Pulmonary lymph node (tissue), 1 donor: ENCODE data around the genes HACD1 and NEBL.

DNA sequence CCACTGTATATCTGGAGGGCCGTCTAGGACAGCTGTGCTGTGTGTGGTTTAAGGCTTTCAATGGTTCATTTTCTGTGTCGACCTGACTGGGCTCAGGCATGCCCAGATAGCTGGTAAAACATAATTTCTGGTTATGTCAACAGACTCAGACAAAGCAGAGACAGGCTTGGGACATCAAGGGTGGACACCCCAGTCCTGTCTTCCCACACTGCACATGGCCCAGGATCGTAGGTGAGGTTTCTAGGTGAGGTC, 66.6 kb downstream of the ST8SIA6 start:
- PRO-cap = no peak

DNA sequence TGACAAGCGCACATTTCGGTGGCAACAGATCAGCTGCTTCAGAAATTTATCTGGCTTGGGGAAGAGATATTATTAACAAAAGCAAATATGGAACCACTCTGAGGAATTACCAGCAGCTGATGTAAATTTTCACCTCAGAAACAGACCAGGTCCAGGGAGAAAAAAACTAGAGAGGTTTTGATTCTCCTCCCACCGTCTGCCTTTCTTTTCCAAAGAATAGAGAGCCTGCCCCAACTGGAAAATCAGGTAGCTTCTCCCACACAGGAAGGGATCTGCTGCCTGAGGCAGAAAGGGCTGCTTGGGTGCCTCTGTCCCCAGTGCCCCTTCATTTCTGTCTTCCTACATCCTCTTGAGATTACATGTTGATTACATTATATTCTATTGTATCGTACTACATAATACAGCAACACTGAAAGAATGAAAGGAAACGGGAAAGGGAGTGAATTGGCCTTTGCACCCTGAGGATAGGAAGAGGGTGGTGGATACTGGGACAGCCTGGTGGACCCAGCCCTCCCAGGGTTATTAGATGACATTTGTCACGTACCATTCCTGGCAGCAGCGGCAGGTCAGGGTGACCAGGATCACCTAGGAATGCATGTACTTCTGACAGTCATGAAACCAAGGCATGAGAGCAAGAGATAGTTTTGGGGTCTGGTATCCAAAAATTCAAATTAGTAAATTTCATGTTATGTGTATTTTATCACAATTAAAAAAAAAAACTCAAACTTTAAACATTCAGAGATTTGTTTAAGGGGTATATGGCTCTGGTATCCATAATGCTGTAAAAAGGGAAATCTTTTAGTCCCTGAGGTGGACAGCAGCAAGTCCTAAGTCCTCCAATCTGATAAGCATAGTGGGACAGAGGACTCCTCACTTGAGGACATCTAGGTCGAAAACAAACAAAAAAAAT, 8.8 kb downstream of the ST8SIA6 start:
- PRO-cap = no peak

DNA sequence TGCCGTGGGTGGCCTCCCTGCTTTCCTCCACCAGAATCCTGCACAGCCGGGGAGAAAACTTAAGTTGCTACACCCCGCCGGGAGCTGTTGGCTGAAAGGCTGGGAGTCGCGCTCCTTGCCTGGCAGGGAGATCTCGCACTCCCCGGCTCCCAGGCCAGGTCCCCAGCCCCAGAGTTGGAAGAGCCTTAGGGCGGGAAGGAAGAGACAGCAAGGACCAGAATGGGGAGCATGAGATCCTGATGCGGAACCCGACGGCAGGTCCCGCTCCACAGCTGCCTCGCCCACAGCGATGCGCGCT, 826 bp downstream of the ST8SIA6 start:
- PRO-cap = no peak

GRCh38 chr10:17617178-17618258, at the start of gene HACD1:
HACD1 (minus strand) TSS chr10:17617374.
- PRO-cap = bidirectional peak, plus-strand start at chr10:17617459, minus-strand start at chr10:17617328; unidirectional peak, minus-strand start at chr10:17617771

DNA sequence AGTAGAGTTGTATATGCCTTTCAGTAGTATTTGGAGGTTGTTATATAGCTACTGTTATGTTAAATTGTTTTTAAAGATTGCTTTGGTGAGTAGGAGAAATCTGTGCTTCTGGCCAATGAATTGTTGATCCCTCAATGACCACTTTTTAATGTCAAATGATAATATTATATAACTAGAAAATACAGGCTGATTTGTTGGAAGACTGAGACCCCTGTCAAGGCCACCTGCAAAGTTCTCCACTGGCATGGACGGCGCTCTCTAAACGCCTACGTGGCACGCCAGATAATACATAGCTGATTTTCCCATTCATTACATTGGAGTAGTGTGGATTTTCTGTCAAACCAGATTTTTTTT, 52.6 kb upstream of the TMEM236 start:
- PRO-cap = no peak

- PRO-cap = no peak
Observed at GRCh38 chr10:17735036-17735592, 16.9 kb upstream of the TMEM236 start.

GRCh38 chr10:17744244-17745178, 7.5 kb upstream of the TMEM236 start:
- PRO-cap = no peak

GRCh38 chr10:17784711-17785422, 24.3 kb upstream of the MRC1 start:
- PRO-cap = no peak

DNA sequence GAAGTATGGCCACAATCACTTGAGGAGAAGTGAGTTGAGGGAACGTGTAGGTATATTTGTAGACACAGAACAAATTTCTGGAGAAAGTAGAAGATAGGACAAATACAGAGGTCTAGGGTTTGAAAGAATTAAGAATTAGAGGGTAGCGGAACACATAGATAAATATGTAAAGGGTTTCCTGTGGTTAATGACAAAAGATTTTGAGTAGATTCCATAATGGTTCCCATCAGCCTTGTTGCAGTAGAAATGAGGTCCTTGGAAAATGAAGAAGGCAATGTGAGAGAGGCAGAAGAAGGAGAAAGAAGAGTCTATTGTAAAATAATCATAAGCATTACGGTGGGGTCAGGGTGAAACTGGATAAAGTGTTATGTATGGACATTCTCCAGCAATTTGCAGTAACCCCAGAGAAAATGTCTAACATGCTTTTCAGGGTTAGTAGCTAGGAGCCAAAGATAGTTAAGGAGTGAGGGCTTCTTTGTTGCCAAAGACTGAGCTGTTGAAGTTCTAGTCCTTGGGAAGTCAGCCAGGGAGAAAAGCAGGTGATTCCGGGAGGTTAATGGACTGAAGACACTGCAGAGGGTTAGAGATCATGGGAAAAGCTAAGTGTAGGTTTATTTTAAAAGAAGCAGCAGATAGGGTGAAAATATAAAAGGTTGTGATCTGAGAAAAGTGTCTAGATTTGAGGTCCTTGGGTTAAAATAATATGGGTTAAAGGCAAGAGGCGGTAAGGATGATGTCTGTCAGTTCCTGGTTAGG, 166.2 kb downstream of the CACNB2 start:
- PRO-cap = no peak

DNA sequence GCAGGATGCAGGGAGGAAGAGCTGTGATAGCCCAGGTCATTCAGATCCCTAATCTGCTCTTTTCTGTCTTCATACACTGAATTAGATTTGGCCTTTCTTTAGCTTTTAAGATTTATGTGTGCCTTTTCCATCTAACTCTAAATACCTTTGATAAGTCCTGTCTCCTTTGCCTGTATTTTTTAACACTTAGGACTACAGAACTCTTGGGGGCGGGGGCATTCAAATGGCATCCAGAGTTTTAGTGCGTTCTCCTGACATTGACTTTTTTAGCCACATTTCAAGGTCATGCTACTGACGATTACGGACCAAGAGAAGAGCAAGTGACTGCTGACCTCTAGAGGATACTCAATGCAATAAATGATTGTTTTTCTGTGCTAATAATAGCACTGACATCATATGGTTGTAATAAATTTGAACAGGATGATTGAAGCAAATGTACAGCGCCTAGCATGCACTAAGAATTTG, 172.4 kb downstream of the CACNB2 start:
- PRO-cap = no peak

DNA sequence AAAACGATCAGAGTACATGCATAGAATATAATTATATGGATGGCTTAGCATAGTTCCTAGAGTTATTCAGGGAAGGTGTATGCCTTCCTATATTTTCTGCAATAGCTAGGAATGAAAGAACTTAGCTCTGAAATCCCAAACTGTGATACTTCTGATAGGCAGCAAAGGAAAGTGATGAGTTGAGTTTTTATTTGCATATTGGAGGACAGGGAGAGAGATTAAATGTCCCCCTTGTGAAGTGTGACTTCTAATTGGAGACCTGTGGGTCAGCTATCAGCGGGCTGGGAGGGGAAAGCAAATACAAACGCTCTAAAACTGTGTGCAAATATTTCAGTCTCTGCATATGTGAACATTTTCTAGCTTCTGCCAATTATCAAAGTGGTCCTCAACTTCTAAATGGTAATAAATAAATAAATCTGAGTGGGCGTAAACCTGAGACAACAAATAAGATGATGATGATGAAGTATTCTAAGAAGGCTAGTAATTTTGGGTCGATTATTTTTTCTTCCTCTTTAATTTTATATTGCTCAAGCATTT, 203.4 kb downstream of the CACNB2 start:
- PRO-cap = no peak

DNA sequence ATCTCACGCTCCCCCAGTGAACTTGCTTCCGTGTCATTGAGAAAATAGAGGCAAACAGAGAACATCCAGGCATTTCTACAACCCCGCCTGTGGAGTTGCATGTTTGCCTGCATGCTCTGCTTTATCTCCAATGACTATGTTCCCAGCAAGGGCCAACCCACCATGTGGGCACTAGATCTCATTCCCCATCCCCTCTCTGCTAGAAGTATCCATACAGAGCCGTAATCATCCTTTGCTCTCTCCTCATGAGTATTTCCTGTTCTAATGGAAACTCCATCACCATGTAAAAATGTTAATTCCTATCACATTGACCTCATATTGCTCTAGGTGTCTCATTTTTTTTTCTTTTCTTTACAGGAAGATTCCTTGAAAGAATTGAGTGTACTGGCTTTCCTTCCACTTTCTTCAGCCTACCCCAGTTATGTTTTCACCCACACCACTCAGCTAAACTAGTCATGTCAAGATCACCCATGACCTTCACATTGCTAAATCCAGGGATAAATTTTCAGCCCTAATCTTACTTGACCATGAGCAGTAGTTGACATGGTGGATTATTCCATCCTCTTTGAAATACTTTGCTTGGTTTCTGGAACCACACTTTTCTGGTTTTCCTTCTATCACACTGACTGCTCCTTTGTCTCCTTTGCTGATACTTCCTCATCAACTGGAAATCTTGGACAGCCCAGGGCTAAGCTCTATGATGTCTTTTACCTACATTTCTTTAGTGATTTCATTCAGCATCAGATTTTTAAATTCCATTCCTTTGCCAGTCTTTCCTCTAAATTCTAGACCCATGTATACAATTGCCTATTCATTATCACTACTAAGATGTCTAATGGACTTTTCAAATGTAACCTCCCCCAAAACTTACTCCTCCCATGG, 131.8 kb downstream of the NSUN6 start:
- PRO-cap = no peak

GRCh38 chr10:18565854-18566881, 85.2 kb downstream of the NSUN6 start:
- PRO-cap = no peak

DNA sequence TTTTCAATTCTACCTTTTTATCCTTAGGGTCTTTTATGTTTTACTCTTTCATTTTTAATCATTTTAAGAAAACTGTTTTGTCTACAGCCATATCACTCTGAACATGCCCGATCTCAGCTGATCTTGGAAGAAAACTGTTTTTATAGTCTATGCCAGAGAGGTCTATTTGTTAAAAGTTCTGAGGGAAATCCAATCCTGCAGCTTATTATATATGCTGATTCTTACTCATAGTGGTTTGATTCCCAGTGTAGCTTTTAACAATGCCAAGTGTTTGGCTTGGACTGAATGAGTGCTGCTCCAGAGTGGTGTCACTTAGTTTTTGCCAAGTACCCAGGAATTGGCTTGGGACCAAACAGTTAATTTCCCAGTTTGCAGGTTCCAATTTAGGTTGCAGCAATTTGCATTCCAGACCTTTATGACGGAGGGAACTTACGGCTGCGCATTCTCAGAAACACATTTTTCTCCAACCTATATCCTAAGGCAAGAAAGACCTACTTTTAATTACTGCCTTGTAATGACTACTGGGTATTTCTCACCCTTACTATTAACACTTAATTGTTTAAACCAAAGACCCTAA, 32.4 kb downstream of the NSUN6 start:
- PRO-cap = no peak

- PRO-cap = unidirectional peak, plus-strand start at chr10:18658449
Observed at GRCh38 chr10:18658112-18658779, 985 bp upstream of the ARL5B start.

DNA sequence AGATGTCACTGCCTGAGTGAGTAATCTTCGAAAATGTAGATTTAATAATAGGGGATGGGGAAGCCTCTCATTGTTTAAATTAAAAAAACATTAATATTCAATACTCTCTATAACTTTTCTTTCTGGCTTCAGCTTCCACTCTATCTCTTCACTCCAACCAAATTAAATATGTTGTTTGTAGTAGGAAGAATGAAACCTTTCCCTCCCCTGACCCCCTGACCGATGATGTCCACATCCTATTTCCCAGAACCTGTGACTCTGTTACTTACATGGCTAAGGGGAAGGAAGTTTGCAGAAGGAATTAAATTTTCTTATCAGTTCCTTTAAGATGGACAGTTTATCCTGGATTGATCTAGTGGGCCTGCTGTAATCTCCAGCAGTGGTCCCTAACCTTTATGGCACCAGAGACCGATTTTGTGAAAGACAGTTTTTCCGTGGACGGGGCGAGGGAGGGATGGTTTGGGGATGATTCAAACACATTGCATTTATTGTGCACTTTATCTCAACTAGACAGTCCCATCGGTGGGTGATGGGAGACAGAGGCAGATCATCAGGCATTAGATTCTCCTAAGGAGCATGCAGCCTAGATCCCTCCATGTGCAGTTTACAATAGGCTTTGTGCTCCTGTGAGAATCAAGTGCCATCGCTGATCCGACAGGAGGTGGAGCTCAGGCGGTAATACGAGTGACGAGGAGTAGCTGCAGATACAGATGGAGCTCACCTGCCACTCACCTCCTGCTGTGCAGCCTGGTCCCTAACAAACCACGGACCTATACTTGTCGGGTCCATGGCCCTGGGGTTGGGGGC, 130.2 kb downstream of the PLXDC2 start:
- PRO-cap = no peak

GRCh38 chr10:20080792-20081566, 264.7 kb downstream of the PLXDC2 start:
- PRO-cap = no peak

DNA sequence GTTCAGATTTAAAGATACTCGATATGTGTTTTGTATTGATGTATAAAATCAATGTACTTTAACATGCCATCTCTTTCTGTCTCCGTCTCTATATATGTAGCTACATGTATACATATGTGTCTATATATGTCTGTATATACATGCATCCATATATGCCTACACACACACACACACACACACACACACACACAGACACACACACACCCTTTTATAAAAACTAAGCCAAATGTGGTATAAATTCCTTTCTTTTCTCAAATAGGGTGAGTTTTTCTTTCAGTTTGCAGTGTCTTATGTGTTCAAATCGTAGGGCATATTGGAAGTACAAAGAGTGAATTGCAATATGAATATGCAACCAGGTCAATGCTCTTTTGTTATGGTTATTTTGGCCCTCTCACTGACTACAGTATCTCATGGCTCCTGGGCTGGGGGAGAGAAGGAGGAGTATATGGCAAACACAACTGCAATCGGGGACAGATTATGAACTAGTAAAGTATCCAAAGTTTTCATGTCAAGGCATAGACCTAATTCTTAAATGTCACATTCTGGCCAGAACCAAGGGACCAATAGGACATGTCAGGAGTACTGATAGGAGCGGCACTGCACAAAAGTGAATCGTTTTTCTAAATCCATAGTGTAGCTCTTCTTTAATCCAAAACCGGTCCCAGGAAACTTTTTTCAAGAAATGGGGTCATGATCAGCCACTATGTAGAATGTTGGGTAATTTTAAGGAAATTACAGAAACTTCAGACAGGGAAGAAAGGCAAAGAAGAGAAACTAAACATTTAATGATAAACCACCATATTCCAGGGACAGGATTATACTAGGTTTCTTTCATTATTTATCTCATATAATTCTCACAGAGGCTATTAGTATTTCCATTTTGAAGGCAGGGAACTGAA, 302.0 kb downstream of the PLXDC2 start:
- PRO-cap = no peak

- PRO-cap = no peak
Observed at GRCh38 chr10:20778126-20778661, 118.9 kb downstream of the NEBL start.

DNA sequence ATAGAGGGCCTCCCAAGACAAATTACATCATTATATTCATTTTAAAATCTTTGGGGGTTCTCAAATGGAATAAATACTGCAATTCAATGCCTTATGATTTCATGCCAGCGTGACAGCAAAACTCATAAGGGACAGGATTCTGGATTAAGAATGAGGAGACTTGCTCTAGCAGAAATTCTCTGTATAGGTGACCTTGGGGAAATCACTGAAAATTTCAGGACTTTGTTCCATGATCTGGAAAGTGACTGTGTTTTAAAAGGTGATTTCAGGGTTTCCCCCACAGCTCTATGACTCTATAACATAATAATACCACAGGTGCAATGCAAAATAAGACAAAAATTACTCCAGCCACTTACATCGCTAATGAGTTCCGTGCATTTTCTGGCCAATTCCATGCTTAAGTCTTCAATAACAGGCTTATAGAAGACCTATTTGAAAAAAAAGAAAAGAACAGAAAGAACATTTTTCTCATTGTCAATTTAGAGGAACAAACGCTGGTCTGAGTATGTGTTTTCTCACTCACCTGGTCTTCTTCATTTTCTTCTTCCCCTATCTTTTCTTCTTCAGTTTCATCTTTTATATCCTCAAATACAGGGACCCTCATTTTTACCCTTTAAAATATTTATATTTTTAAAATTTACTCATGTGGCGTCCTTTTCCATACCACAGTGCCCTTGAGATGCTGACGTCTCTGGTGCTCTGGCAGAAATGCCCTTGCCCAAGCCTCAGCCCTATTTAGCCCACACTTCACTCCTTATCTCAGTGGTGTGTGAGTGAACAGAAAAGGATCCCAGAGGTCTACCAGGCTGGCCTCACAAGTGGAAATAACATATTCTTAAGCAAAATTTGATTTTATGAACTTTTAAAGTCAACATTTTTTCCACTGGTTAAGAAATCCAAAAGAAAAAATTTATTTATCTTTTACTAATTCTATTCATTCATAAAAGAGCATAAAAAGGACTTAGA, at the start of gene NEBL:
Gene NEBL, minus strand, starts transcription at position 710 of the 966 bp plus-strand sequence.
- PRO-cap = no peak